Urinary bladder (tissue), 3 donors: ENCODE measurements around a stretch of chr7.

DNA sequence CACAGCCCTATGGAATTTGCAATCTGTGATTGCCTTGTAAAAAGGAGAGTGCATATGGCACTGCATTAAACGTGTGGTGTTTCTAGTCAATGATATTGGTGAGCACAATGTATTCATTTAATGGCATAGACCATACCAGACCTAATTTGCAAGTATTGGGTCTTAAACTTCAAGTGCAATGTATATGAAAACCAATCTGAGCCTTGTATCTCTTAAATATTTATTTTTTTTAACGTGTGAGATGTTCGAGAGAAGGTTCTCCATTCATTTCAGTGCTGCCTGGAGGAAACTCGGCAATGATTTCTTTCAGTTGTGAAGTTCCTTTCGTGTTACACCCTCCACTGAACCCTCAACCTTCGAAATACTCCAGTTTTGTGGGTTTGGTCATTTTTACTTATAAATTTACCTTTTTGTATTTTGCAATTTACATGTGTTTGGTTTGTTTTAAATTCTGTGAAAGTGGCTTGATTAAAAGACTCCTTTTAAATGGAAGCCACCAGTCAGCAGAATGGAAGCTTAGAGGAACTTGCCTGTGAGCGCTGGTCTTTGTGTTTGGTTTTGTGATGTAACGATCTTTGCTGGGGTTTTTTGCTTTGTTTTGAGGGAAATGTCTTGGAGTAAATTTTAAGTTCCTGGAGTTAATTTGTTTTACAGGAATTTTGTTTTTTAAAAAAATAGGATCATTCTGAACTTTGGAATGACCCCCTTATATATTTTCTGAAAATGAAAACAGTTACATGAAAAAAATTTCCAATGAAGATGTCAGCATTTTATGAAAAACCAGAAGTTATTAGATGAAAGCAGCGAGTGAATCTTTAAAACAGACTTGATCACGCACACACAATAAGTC is 11.7 kb downstream of the INSIG1 start:
- PRO-cap = no peak
- RAMPAGE, long total RNA = no peak

DNA sequence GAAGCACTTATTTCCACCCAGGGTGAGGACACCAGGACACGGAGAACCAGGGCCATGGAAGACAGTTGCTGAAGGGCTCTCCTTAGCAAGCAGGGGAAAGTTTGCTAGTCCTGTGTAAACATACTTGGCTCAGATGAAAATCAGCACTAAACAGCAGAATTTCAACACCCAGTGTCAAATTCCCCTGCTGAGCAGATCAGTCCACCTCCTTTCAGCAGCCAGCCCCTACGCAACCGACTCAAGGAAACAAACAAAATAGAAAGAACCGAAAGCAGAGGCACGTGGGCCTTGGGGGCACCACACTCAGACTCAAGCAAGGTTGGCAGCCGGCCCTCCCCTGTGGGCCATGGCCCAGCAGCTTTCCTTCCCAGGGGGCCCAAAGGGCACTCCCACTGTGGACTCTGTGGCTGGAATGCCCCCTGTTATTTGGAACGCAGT is 19.1 kb downstream of the INSIG1 start:
- PRO-cap = no peak
- RAMPAGE, long total RNA = no peak

DNA sequence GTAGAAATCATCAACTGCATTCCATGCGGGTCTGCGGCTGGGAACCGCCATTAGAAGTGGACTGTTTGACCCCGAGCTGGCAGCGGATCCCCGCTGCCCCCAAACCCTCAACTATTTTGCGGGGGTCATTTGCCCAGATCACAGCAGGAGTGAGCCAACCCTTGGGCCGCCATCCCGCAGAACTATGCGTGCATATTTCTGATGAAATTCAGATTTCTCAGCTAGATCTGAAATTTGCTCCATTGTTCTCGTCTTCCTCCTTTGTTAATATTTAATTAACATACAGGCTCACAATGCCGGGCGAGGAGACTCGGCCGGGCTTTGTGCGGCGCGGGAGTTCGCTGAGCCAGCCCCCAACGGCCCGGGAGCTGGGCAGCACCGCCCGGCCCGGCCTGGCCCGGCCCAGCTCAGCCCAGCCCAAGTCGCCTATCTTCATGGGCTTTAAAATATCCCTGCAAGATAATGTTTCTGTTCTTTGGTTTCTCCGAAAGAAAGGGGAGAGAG is 2.1 kb downstream of the EN2 start:
- PRO-cap = no peak
- RAMPAGE, long total RNA = no peak

DNA sequence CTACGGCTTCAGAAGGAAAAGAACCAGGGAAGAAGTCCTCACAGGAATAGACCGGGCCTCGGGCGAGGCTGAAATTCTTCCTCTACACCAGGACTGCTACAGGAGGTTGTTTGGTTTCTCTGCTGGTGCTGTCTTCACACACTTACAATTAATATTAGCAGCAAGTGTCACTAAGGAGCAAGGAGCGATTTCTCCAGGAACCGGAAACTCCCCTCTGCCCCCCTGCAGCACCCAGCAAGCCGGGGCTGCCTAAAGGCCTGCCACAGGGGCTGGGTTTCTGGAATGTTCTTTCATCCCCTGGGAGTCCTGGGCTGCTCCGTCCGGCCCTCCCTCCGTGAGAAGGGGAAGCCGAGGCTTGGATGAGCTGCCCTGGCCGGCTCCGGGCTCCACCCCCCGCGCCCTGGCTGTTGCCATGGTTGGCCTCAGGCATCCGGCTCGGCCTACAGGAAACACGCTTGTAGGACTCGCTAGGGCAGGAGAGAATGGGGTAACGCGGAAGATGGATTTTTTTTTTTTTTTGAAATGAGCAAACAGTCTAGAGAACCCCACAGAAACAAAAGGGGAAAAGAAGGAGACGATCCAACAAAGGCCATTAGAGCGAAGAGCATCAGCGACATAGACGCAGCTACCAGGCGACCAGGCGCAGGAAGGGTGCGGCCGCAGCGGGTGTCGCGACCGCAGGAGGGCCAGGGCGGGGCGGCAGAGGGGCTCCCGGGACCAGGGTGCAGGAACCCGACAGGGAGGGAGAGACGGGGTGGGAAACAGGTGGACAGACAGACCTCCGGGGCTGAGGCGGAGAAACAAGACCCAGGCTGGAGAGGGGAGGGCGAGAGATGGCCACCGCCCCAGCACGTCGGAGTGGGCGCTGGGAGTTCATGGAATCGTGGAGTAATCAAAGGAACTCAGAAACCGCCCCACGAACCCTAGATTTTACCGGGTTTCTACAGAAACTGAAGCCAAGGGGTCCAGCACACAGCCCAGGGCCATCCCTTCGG is 33.1 kb downstream of the EN2 start:
- PRO-cap = no peak
- RAMPAGE, long total RNA = no peak

DNA sequence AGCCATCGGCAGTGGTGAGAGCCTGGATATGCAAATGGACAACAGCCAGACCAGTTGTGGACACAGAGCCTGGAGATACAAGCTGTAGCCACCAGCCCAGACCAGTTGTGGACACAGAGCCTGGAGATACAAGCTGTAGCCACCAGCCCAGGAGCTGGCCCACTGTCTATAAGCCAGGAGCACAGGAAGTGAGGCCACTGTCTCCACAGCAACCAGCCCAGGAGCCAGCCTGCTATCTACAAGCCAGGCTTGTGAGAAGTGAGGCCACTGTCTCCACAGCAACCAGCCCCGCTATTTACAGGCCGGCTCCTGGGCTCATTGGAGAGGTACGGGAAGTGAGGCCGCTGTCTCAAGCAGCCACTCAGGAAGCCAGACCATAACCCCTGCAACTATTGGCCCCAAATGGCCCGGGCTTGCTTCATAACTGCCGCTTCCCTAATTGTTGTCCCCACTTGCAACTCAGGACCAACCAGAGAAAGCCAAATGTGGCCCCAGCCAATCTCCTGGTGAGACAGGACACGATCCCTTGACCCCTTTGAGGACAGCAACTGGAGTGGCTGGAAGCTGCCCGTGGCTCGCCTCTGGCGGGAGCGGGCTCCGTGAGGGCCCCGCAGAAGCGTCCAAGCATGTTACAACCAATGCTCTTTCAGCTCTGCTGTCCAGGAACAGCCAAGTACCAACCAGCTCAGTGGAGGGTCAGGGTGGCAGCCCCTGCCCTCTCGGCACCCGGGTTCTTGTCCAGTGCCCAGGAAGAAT is 44.1 kb upstream of the CNPY1 start:
- PRO-cap = no peak
- RAMPAGE, long total RNA = no peak

DNA sequence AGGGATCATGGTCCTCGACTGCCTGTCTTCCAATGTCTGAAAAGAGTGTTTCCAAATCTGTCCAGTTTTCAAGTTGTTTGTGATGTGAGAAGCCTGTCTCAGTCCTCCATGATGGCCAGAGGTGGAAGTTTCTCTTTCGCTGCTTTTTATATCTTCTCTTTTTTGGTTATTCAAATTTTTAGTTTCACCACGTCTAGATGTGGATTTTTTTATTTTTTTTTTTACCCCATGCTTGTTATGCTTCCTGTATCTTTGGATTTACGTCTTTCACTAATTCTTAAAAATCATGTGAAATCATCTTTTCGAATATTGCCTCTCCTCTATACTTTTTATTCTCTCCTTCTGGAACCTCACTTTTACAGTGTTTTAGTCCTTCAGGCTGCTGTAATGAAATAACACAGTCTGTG is 6.0 kb upstream of the RBM33 start:
- PRO-cap = no peak
- RAMPAGE, long total RNA = no peak

- PRO-cap = no peak
- RAMPAGE, long total RNA = no peak
These were observed 9.4 kb downstream of the RBM33 start for GRCh38 chr7:155653641-155654482.

DNA sequence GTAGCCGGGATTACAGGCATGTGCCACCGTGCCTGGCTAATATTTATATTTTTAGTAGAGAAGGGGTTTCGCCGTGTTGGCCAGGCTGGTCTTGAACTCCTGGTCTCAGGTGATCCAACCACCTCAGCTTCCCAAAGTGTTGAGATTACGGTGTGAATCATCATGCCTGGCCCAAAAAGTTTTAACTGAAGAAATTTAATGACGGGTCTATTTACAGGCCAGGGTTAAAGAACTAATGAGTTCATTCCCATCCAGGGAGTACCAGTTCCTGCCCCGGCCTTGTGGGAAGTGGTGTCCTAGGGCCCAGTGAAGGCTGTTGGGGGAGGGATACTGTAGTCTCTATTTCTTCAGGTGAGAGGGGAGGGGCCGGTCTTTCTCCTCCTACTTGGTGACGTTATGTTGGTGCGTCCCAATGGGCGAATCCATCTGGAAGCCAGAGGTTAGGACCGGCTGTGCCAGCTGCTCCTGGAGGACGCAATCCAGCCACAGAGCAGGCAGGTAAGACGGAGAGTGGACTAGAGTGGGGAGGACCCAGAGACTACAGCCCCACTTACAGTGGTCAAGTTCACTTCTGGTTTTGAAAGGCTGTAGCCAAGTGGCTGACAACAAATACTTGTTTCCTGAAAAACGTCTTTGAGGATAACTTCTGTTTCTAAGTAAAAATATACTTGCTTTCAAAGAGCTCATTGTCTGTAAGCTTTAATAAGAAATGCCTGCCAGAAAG is 25.2 kb downstream of the RBM33 start:
- PRO-cap = no peak
- RAMPAGE, long total RNA = no peak

GRCh38 chr7:155692079-155692786 is 47.8 kb downstream of the RBM33 start:
- PRO-cap = no peak
- RAMPAGE, long total RNA = no peak

DNA sequence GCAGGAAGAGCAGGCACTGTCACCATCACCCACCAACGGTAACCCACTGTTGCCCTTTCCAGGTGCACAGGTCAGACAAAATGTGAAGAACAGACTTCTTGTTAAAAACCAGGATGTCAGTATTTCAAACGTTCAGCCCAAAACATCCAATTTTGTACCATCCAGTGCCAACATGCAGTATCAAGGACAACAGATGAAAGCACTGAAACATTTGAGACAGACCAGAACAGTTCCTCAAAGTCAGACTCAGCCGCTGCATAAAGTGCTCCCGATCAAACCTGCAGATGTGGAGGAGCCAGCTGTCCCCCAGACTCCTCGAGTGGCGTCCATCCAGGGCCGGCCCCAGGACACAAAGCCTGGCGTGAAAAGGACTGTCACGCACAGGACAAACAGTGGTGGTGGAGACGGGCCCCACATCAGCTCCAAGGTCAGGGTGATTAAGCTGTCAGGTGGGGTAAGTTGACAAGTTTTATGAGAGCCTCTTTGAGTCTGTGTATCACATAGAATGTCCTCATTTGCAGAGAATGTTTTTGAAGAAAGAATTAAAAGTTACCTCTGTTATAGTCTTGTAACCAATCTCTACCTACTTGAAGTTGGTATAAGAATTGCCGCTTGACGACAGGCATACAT is 67.0 kb downstream of the SHH start:
- PRO-cap = no peak
- RAMPAGE, long total RNA = no peak

DNA sequence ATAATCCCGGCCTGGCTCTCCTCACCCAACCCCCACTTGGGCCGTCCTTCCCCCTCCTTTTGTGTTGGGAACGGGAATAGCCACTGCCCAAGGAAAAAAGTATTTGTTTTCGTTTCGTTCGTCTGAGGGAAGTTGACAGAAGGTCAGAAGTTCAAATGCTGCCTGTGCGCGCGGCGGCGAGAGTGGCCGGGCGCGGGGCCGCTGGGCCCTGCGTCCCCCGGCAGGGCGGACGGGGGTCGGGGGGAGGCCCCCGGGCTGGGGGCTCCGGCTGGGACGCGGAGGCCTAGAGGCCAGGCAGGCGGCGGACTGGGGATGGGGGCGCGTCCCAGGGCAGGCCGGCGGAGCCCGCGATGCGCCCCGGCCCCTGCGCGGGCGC is 2.7 kb downstream of the SHH start:
- PRO-cap = no peak
- RAMPAGE, long total RNA = no peak

DNA sequence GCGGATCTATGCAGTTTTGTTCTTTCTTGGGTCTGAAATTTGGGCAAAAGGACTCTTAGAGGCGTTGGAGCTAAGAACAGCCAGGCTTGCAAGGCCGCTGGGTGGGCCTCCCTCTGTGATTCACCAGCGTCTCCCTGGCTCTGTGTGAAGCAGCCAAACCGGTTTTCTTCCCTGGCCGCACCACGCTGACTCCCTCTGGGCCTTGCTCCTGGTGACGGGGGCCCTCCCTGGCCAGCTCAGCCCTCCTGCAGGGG is 109.7 kb upstream of the SHH start:
- PRO-cap = no peak
- RAMPAGE, long total RNA = no peak

DNA sequence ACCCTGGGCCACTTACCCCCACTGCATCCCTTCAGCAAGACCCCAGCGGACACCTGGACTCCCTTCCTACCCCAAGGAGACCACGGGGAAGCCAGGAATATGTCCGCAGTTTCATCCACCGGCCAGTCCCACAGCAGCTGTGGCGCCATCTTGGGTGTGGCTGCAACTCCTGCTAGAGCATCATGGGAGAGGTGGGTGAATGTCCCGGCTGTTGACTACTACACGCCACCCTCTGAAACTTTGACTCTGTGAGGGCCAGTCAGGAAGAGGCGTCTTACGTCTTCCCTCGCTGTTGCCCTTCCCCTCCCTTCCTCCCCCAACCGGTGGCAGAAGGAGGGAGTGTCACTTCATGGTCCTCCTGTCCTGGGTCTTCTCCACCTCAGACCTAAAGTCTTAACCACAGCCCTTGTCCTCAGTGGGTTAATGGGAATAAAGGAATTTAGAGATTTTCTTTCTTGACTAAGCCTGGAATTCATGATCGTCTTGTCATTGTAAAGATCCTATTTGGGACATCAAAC is 238.2 kb upstream of the RNF32 start:
- PRO-cap = no peak
- RAMPAGE, long total RNA = no peak

GRCh38 chr7:156616970-156617320 is 23.6 kb upstream of the RNF32 start:
- PRO-cap = no peak
- RAMPAGE, long total RNA = no peak

- PRO-cap = no peak
- RAMPAGE, long total RNA = no peak
These were observed 91.6 kb downstream of the LMBR1 start for GRCh38 chr7:156801318-156801762.

DNA sequence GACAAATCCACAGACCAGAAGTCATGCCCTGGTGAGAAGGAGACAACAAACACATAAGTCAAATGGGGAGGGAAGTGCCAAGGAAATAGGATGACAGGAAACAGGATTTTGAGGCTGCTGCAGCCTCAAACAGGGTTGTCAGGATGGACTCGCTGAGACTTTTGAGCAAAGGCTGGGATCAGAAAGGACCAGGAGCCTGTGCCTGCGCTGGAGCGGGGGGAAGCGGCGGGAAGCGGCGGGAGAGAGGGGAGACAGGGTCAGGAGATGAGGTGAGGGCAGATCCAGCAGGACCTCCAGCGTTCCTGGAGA is 2.2 kb upstream of the NOM1 start:
- PRO-cap = no peak
- RAMPAGE, long total RNA = no peak

GRCh38 chr7:157011592-157012055 is 1.2 kb upstream of the MNX1 start:
- PRO-cap = no peak
- RAMPAGE, long total RNA = no peak

DNA sequence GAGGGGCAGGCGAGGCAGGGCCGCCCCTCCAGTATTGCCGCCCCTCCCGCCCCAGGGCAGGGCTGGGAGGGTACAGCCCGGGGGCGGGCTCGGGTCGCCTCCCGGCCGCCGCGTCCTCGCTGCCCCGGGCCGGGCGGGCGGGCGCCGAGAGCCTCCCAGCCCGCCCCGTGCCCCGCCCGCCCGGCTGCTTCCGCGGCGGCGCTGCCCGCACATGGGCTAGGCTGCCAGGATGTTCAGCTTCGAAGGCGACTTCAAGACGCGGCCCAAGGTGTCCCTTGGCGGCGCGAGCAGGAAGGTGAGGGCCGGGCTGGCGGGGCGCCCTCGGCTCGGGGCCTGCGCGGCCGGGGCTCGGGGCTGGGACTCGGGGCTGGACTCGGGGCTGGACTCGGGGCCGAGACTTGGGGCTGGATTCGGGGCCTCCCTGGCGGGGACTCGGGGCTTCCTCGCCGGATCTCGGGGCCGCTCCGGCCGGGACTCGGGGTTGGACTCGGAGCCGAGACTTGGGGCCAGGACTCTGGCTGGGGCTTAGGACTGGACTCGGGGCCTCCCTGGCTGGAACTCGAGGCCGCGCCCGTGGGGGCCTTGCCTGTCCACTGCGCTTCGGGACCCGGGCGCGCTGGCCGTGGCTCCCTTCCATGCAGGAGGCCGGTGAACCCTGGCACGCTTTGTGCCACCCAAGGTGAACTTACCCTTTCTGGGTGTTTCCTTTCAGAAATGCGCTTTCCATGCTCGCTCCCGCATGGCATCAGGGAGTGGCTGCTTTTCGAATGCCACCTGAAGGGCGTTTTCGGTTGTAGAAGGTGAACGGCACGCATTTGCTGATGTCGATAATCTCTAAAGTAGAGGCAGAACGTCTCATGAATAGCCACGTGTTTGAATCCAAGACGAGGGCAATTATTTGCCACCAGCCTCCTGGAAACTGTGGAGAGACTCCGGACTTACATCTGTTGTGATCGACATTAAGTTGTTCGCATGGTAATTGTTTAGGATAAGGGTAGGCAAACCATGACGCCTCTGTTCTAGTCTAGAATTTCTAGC is 637 bp downstream of the UBE3C start:
- PRO-cap = unidirectional peak, minus-strand start at position 121 of the sequence
- RAMPAGE, long total RNA = no peak

DNA sequence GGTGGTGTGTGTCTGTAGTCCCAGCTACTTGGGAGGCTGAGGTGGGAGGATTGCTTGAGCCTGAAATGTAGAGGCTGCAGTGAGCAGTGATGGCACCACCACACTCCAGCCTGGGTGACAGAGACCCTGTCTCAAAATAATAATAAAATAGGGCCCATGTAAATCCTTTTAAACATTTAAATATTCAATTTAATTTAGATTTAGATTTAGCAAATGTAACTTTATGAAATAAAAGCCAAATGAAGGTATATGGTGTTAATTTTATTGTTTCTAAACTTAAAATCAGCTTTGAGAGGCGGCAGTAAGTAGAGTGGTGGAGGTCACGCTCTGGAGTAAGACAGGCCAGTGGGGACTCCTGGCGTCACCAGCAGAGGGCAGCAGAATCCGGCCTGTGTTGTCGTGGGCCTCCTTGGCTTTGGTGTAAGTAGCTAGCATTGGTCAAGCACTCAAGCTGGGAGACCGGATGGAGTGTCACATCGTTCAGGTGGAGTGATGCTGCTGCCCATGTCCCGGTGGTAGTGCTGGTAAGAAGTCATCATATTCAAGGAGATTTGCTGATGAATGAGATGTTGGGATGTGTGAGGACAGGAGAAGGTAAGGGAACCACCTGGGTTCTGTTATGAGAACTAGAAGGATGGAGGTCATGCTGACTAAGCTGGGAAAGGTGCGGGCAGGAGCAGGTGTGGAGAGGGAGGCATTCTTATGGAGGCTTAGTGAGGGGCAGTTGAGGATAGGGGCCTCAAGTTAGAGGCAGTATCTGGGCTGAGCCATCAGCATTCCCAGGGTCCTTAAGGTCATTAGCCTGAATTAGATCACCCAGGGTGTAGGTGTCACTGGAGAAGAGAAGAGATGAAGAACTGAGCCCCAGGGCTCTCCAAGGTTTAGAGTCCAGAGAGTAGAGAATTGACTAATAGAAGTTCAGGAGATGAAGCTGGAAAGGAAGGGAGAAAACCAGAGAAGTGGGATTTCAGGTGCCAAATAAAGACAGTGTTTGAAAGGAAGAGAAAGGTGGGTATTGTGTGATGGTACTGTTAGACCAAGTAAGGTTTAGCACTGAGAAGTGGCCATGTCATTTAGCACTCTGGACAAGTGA is 98.5 kb upstream of the DNAJB6 start:
- PRO-cap = no peak
- RAMPAGE, long total RNA = no peak

GRCh38 chr7:157247785-157248267 is 89.0 kb upstream of the DNAJB6 start:
- PRO-cap = no peak
- RAMPAGE, long total RNA = no peak